CD14-positive monocyte (primary cell): ENCODE results near the gene MYOT.

- CAGE, long polyA plus RNA: no peak
Observed at GRCh38 chr5:135140542-135141152, 106.6 kb upstream of the PITX1 start.

GRCh38 chr5:135173682-135174294 lies 139.8 kb upstream of the PITX1 start:
- CAGE, long polyA plus RNA: no peak

DNA sequence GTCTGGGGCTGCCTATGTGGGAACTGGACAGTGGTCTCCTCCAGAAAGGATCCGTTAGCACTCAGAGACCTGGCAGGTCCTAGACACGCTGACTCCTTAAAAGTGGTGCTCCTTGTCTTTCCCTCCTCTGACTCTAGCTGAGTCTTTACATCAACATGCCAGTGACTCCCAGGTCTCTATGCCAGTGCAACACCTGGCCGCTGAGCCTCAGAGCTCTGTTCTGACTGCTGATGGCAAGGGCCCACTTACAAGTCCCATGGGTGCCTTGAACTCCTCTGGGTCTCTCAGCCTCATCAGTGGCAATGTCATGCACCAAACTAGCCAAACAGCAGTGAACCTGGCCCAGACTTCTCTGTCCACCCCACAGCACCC lies 7.7 kb downstream of the MACROH2A1 start:
- CAGE, long polyA plus RNA: no peak

GRCh38 chr5:135391774-135392859 lies 6.9 kb downstream of the MACROH2A1 start:
- CAGE, long polyA plus RNA: no peak

- CAGE, long polyA plus RNA: no peak
Observed at GRCh38 chr5:135602937-135603397, 24.2 kb upstream of the CXCL14 start.

DNA sequence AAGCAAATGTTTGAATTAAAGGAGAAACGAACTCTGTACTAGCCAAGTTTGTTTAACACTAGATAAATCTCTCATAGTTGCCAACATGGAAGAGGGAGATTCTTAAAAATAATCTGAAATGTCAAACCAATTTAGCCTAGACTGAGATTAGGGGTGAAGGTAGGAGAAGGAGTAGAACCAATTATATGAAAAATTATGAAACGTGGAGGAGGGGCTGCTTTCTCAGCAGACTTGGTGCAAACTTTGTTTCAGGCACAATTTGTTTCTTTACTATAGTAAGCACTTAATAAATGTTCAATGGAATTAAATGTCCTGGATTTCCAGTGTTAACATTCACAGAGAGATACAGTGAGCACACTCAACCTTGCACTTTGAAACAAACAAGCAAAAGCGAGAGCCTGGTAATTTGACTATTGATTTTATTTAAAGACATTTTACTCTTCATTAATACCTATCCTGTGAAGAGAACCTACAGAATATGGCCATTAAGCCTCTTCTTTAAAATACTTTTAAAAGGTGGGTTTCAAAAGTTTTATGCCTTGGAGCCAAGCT lies 992 bp downstream of the LECT2 start:
- CAGE, long polyA plus RNA: no peak

GRCh38 chr5:136018744-136019224 lies 10.0 kb upstream of the TGFBI start:
- CAGE, long polyA plus RNA: no peak

GRCh38 chr5:136190298-136190714 lies 2.7 kb downstream of the SMIM32 start:
- CAGE, long polyA plus RNA: no peak

GRCh38 chr5:136975218-136976004 lies 523.7 kb downstream of the SPOCK1 start:
- CAGE, long polyA plus RNA: no peak

DNA sequence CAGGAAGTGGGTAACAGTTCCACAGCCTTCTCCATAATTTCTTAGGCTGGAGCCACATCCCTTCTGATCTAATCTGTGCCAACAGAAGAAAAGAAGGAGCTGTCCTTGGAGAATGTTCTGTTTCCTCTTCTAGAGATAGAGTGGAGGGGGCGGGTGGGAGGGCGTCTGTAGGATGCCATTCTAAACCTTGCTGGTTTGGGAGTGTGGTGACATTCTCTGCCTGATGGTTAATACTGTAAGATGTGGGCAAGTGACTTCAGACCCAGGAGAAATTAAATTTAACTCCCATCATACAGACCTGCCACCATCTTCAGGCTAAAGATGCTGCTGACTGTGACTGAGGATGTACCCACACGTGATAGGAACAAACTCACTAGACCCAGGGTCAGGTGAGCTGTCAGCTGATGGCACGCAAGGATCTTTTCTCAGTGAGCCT lies 437.5 kb downstream of the SPOCK1 start:
- CAGE, long polyA plus RNA: no peak

DNA sequence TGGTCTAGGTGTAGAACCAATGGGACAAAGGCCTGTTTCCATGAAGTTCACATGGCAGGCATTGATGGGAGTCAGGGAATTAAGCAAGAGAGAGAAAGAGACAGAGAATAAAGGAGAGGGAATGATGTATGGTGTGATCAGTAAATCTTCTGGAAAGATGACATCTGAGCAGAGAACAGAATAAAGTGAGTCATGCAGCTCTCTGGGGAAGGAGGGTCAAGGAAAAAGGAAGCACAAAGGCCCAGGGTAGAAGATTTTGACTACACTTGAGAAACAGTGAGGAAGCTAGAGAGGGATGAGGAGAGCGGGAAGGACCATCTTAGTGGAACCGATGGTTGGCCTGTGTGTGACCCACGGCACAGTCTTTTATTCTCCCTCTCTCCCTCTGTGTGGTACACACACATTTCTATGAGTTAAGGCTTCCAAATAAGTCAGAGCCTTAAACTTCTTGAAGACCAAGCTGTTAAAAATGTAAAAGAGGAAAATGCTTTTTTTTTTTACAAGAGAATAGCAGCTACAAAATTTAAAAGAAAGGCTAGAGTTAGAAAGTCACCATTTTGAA lies 425.9 kb downstream of the SPOCK1 start:
- CAGE, long polyA plus RNA: no peak

- CAGE, long polyA plus RNA: no peak
Observed at GRCh38 chr5:137300327-137300838, 198.7 kb downstream of the SPOCK1 start.

DNA sequence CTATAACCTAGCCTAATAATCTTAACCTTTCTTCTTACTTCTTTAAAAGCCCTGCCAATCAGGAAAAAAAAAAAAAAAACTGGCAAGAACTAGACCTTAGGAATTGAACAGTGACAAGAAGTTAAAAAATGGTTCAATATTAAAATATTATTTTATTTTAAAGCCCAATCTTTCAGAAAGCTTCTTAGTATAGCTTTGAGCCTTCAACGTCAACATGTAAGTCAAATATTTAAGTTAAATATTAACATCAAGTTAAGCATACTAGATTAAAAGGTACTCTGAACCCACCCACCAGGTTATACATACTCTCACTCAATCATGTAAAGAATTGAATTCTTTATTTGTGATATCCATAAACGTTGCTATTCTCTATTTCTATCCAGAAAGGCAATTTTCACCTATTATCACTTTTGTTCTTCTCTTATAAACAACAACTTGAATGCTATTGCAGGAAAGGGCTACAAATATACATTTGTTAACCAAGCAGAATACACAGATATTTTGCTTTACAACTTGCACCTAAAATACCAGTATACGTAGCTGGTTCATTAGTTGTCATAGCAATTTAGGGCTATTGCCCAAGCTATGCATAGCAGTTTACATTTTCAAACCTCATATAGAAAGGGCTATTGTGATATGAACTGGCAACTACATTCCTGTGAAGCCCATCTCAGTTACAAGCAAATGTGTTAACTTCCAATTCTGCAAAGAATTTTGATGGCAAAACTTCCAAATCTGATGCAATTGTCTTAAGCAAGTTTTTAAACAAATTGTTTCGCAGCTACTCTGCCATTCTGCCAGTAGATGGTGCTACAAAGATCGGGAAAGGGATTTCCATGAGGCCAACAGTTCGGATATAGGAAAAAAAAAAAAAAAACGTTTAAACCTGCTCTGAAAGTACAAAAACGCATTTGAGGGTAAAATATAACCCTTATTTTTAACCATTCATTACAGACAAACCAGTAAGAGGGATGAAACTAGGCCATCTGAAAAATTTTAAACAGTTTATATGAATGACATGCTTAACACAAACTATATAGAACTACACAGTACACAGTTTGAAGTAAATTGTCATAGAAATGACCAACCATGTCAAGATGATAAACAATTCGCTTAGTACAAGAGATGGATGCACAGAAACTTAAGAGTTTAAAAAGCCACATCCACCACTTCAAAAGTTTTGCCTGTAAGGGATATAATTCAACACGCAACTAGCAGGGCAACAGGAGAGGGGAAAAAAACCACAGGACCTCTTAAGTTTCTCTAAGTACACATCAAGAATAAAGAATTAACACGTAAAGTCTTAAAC lies 2.5 kb downstream of the HNRNPA0 start:
- CAGE, long polyA plus RNA: no peak

DNA sequence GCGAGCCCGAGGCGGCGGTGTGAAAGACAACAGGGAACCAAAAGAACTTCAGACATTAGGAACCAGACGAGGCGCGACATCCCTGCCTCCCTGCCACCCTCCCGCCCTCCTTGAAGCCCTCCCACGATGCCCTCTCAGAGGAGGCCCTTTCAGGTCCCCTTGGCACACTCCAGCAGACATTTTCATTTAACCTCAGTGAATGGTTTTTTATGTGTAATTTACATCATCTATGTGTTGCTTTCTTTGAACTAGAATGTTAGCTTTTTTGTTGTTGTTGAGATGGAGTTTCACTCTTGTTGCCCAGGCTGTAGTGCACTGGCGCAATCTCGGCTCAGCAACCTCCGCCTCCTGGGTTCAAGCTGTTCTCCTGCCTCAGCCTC lies 1.0 kb upstream of the HNRNPA0 start:
- CAGE, long polyA plus RNA: no peak

GRCh38 chr5:137859023-137859599 lies 8.5 kb upstream of the MYOT start:
- CAGE, long polyA plus RNA: no peak

DNA sequence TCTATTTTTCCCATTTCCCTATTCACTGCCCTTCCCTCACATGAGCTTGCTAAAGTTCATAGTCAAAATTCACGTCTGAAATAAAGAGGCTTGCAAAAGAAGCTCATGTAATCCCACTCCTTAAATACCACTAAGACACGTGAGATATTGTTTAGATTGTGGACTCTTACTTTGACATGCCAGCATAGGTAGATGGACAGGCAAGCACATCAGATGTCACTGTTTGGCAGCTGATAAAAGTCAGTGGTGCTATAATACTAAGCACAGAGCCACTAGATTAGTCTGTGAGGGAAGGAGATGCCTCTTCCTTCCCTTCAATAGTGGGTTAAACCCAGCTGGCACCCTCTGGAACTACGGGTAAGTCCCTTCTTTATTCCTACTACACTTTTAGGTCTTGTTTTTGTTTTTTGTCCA lies at the start of gene MYOT:
Gene MYOT (plus strand): TSS at position 264 of the 414 bp plus-strand sequence.
- CAGE, long polyA plus RNA: no peak

- CAGE, long polyA plus RNA: no peak
Observed at GRCh38 chr5:138179627-138179909, 656 bp downstream of the KIF20A start.

GRCh38 chr5:138316363-138316735 lies 15.3 kb downstream of the CDC25C start:
- CAGE, long polyA plus RNA: no peak

DNA sequence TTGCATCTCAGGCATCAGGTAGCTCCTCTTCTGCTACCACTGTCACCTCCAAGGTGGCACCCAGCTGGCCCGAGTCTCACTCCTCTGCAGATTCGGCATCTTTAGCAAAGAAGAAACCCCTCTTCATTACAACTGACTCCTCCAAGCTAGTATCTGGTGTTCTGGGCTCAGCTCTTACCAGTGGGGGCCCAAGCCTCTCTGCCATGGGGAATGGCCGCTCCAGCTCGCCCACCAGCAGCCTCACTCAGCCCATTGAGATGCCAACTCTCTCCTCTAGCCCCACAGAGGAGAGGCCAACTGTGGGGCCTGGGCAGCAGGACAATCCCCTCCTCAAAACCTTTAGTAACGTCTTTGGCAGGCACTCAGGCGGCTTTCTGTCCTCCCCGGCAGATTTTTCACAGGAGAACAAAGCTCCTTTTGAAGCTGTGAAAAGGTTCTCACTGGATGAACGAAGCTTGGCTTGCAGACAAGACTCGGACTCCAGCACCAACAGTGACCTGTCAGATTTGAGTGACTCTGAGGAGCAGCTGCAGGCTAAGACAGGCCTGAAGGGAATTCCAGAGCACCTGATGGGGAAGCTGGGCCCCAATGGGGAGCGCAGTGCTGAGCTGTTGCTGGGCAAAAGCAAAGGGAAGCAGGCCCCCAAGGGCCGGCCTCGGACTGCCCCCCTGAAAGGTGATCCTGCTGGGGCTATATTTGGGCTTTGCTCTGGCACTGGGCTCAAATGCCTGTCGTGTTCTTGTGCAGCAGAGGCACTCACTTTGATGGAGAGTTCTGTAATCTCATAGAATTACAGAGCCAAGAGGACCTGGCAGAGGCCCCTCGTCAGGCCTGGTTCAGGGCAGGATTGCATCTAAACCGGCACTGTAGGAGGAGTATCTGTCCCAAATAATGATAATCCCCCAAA lies 39.4 kb downstream of the KDM3B start:
- CAGE, long polyA plus RNA: no peak

DNA sequence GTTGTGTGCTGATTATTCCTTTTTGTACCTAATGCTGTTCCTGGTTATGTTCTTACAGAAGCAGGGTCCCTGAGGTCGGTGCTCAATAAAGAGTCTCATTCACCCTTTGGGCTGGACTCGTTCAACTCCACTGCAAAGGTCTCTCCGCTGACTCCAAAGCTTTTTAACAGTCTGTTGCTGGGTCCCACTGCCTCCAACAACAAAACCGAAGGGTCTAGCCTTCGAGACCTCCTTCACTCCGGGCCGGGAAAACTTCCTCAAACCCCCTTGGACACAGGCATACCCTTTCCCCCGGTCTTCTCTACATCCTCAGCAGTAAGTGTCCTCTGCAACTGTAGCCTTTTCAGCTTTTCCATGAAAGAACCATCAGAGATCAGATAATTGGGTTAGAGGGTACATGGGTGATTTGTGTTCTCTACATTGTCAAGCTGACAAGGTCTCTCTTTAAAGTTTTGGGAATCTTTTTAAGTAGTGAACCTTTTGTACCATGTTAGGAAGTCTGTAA lies 18.2 kb upstream of the REEP2 start:
- CAGE, long polyA plus RNA: no peak